SJSA1 (cell line): ENCODE measurements around a stretch of chr6.

GRCh38 chr6:15255892-15256537 lies 10.1 kb downstream of the JARID2 start:
- RAMPAGE, long total RNA = no peak

DNA sequence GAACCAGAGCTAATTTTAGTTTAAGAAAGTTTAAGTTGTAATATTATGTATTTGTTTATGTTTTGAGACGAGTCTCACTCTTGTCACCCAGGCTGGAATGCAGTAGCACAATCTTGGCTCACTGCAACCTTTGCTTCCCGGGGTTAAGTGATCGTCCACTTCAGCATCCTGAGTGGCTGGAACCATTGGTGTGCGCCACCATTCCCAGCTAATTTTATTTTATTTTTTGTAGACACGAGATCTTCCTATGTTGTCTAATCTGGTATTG lies 46.7 kb downstream of the JARID2 start:
- RAMPAGE, long total RNA = no peak

DNA sequence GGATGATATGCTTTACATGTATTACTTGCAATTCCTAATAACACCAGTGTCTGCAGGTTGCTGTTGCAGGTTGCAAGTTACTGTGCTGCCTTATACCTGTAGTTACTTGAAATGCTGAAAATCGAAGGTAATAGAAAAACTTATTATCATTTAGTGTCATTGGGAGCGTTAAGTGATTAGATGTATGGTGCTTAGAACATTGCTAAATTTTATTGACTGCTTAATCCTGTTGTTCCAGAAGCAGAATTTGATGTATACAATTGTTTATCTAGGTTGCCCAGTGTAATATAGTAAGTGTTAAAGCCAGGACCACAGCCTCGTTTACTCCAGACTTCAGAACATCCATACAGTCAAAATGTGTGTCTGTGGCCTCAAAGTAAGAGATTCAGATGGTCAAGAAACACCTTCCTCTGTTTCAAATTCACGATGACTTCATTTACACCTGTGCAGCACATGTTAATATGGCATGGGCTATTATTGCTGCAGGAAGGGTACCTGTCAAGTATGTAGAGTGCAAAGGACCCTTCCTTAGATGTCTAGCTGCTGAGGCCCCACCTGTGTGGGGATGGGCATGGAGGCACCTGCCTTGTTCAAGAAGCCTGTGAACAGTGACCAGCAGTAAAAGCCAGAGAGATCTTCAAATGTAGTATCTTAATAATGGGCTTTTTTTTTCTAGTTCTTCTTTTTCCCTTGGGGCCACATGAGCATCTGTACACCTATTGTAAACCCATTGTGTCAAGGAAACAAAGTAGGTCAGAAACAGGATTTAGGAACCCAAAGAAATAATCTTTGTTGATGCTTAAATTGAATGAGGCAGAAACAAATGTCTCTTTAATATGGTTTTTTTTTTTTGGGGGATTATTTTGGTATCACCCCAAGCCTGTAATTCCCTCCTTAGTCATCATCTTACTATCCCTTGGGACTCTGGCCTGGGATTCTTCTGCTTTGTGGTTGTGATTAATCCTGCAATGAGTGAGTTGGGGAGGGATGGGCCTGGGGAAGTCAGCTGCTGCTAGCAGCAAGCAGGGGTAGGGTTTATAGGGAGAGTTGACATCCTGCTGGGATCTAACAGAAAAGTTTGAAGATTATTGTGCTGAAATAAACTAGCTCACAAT lies 82.8 kb downstream of the JARID2 start:
- RAMPAGE, long total RNA = no peak

DNA sequence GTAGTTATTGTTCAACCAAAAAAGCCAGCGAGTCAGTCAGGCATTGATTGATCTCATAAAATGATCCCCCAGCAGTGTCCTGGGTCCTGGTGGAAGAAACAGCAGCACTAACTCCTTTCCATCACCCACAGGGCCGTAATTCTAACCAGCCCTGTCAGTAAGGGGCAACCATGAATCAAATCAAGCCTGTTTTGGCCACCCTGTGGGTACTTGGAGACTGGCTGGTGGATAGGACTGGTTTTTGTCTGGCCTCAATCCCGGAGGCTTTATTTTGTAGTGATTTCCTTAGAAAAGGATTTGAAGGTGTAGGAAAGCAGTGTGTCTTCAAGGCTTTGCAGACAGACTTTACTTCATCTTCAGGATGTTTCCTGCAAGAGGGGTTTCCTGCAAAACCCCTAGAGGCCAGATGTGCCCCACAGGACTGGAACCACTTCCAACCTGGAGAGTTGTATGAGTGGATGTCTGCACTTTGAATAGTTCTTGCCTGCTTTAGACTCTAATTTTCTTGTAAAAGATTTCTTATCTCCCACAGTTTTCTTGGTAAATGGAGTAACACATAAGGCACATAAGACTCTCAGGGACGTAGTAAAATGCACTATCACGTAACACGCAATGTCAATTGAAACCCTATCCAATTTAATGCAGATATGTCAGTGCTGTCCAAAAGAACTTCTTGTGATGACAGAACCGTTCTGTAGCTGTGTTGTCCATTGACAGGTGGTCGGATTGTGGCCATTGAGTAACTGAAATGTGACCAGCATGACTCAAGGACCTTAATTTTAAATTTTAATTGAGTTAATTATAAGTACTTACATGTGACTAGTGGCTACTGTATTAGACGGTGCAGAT lies 118.5 kb downstream of the JARID2 start:
- RAMPAGE, long total RNA = no peak

GRCh38 chr6:15365268-15365729 lies 119.4 kb downstream of the JARID2 start:
- RAMPAGE, long total RNA = no peak

DNA sequence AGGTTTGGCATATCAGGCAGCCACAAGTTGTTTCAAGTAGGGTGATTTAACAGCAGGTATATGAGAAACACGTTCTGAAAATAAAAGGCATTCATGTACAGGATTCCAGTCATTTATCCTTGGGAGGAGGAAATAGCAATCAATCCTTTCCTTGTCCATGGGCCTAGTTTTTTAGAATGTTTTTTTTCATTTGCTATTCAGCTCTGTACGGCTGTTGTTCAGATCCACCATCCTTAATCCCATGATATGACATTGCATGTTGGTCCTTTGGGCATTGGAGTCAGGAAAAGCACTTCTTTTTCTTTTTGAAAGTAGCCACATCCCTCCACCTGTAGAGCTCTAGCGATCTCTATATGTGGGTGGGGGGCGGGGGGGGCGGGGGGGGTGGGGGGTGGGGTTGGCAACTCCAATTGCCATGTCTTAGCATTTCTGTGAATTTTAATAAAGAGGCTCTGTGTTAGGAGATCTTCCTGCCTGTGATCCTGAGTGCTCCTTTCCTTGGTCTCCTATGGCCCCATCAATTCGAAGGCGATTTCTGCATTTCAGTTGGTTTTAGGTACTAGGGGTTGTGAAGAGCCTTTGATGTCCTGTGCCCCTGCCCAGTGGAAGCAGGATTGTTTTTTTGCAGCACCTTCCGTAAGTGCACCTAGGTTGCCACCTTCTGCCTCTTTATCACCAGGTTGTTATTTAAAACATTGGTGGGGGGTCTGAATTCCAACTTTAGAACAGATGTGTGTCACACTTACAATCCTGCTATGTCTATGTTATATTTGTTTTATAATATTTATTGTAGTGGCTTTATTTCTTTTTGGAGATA lies 120.5 kb downstream of the JARID2 start:
- RAMPAGE, long total RNA = no peak

DNA sequence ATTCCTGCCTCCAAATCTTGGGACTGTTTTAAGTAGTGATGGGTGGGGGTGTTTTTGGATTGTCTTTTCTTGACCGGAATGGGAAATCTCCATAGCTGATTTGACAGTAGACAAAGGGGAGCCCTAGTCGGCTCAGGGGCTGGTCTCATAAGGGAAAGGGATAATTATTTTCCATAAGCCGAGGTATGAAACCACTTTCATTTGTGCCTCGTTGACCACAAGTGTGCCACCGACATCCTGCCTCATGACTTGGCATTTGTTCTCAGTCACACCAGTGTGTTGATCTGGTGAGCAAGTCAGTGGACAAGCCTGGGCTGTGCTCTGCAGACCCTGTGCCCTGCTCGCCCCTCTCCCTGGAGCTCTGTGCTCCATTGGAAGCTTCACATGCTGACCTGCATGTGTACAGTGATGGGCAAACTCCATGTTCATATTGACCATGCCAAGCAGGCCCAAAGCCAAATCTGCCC lies 158.0 kb downstream of the JARID2 start:
- RAMPAGE, long total RNA = no peak

- RAMPAGE, long total RNA = no peak
These were observed 194.4 kb downstream of the DTNBP1 start for GRCh38 chr6:15468312-15468891.

- RAMPAGE, long total RNA = no peak
These were observed 189.2 kb downstream of the DTNBP1 start for GRCh38 chr6:15473404-15474293.

DNA sequence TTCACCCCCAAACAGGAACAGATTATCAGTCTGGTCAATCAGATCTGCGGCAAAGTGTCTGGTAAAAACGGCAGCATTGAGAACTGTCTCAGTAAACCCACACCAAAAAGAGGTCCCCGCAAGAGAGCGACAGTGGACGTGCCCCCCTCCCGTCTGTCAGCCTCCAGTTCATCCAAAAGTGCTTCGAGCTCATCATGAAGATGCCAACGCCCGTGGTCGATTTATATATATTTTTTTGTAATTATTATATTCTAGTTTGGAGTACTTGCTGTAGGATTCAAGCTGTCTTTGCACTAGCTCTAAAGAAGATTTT lies 142.8 kb downstream of the DTNBP1 start:
- RAMPAGE, long total RNA = no peak

DNA sequence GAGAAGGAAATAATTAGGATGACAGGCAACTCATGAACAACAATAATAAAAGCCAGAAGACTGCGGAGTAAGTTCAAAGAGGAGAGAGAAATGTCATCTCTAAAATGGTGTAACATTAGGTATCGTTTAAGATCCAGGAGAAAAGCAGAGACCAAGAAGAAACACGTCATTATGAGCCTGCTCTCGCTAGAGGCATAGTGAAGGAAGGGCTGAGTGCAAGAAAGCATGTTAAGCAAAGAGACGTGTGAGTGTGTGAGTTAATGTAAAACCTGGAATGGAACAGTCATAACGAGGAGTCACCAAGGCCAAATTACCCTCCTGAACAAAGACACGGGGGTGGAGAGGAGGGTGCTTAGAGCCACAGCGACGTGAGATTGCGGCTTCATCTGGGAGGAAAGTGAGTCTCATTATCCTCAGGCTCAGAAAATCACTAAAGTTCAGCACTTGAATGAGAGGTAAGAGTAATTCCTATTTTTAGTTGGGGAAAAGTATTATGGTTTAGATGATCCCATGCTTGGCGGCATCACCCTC lies 136.7 kb downstream of the DTNBP1 start:
- RAMPAGE, long total RNA = no peak

- RAMPAGE, long total RNA = no peak
These were observed 111.1 kb downstream of the DTNBP1 start for GRCh38 chr6:15551600-15552329.

DNA sequence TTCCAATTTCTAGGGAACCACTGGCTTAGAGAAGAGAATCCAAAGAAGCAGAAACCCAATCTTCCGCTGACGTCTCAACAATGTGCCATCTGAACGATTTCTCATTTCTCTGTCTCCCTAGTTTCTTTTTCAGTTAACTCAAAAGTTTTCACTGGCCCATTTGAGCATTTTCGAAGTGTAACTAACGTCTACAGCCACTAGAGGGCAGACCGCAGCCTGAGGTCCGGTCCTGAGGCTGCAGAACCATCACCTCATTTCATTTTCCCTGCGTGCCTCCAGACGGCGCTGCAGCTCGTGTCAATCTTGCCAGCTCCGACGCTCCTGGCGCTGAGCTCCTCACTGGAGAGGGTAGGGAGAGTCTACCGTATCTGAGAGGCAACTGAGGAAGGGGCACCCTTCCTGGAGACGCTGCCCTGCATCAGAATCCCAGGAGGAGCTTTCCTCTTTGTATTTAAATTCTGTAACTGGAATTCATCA lies 28.4 kb upstream of the DTNBP1 start:
- RAMPAGE, long total RNA = no peak

- RAMPAGE, long total RNA = no peak
These were observed 6.4 kb downstream of the GMPR start for GRCh38 chr6:16244481-16245499.

GRCh38 chr6:16304948-16305357 lies 66.6 kb downstream of the GMPR start:
- RAMPAGE, long total RNA = no peak

DNA sequence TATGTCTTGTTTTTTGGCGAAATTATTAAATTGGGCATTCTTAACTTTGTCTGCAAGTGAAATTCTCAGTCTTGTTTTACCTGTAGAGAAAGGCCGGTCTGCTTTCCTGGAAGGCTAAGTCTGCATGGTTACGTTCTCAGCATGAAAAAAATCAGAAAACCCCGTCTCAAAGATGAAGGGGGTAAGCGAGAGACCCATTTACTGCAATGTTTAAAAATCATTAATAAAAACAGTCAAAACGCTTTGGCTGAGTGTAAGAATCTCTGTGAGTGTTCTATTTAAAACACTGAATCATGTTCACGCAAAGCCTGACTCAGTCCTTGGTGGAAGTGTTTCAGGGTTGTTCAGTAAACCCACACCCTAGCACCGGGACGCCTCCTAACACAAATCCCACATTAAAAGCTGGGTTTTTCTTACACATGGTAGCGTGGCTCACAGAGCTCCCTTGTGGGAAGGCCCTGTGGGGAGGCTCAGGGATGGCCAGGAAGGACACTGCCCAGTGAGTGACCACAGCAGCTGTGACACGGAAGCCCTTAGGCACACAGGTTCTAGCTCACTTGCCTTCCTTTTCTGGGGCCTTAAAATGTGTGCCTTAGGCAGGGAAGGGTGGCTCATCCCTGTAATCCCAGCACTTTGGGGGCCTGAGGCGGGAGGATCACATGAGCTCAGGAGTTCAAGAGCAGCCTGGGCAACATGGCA lies 80.1 kb downstream of the GMPR start:
- RAMPAGE, long total RNA = no peak

DNA sequence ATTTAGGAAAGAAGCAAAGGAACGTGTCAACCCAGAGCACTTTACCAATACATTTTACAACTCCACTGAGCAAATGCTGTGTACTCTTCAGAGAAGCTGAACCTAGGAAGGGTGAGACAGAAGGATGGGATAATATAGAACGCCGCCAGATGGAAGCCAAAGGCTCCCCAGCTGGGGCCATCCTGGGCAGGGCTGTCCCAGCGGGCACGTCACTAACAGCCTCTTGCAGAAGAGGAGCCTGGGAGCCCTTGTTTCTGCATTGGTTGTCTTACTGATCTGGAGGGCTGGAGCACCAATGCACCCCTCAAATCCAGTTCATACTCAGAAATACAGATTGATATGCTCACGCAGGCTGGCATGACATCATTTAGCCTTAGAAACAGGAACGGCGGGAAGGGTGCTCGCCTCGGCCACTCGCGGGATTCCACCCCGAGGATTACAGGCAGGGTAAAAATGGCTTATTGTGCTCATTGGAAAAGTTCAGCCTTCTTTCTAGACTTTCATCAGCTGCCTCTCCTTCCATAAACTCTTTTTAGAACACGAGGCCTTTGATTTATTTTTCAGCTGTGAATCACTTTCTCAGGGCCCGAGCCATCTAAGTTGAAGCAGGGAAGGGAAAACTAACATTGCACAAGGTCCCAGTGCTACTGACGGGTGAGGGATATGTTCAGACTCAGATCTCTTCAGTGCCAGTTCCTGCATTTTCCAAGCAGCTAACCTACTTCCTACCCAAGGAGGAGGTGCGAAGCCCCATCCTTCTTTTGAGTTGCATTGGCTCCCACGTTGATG lies 82.3 kb downstream of the GMPR start:
- RAMPAGE, long total RNA = no peak

DNA sequence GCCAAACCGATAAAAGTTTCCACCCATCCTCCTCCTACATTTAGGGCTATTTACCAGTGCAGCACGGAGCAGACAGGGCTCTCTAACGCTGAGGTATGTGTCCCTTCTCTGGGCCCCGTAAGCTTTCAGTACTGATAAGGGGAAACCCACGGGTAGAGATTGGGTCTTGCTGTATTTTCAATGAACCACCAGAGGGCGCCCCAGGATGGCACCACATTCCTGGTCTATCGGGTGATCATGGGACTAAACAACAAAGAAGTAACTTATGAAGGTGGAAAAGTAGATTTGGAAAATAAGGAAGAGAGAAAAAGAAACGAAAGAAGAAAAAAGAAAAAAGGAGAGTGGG lies 93.7 kb downstream of the GMPR start:
- RAMPAGE, long total RNA = no peak

DNA sequence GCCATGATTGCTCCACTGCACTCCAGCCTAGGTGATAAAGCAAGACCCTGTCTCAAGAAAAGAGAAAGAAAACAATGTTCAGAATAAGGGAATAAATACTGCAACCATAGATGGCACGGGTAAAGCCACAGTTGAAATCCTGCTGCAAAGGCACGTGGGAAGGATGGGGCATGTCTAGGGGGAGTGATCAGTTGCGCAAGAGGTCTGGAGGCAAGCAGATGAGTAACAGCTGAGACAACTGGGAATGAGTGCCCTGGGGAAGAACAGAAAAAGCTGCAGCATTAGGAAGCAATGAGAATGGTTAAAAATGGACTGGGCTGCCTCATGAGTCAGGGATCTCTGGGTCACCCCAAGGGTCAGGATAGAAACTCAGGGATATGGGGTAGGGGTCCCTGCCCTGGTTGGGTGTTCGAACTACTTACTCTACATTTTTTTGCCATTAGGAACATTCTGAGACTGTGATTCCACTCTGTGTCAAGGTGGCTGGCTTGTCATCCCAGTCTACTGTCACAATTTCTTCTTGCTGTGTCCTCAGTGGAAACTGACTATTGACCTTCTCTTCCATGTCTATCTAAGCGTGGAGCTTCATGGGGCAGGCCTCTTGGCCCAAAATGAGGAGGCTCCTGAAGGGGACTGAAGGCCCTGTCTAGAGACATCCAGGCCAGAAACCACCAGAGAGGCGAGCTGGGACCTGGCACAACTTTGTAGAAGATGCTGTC lies 96.4 kb downstream of the GMPR start:
- RAMPAGE, long total RNA = no peak

DNA sequence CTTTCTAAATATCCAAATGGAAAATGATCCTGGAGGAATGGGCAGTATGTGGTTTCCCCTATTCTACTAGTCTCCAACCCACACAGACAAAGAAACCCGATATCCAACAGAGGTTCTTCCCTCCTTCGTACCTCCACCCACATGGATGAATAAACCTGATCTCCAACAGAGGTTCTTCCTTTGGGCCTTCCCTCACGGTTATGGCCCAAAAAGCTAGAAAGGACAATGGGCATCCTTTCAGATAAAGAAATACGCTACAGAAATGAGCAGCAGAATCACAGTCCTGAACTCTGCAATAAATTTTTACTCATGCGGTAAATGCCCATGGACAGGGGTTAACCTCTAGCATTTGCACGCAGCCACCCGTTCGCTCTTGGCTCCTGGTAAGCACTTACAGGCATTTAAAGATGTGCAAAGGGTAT lies 130.8 kb downstream of the GMPR start:
- RAMPAGE, long total RNA = no peak